Adrenal gland (tissue), 7 donors: ENCODE data around the genes TMEM95, ZBTB4, SOX15, FXR2 and EFNB3.

DNA sequence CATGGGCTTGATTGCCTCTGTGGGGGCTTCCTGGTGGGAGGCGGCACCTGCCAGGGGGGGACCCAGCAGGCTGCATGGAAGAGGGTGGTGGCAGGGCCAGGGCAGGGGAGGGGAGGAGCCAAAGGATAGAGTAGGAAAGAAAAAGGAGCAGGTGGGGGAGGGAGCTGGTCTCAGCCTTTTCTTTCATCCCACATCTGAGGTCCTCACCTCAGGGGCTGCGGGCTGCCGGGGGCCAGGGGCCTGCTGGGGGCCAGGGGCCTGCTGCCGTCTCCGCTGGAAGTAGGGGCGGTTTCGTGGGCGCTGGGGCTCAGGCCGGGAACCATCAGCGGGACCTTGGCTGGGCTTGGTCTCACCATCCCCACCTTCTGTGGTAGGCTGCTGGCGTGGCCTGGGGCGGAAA lies 5.1 kb downstream of the YBX2 start:
- PRO-cap, 3 experiments, result no peak in any of the 3 experiments
- RAMPAGE, long total RNA, 4 experiments, result no peak in any of the 4 experiments
- RRBS, result 50% methylated on average over 1 of the region's 12 CpGs

DNA sequence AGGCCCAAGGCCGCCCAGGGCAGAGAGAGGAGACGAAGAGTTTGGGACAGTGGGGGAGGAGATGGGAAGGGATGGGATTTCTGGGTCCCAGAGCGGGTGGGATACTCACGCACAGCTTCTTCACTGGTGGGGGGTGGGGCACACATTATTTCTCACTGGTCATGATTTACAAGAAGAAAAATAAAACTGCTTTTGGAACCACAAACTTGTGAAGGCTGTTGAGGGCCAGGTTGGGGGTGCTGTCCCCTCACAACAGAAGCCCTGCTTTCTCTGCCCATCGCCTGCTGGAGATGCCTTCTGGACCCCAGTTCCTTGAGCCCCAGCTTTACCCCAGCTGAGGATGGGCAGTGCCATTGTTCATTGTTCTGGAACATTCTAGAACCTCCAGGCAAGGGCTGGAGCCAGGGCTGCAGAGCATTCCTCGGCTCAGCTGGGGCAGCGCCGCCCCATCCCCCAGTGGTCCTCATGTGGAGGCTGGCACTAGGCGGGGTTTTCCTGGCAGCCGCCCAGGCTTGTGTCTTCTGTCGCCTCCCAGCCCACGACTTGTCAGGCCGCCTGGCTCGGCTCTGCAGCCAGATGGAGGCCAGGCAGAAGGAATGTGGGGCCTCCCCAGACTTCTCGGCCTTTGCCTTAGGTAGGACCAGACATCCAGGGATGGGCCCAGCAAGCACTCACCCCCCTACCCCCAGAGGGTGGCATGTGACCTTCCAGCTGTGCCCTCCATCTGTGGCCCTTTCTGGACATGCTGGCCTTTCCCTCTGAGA lies at the start of gene TMEM95:
Gene TMEM95, plus strand, starts transcription at position 417 of the 764 bp plus-strand sequence.
- PRO-cap, 3 experiments, result no peak in any of the 3 experiments
- RAMPAGE, long total RNA, 4 experiments, result no peak in any of the 4 experiments
- RRBS, result no CpG with 5 or more reads among the region's 15 CpGs

- PRO-cap, 3 experiments, result no peak in any of the 3 experiments
- RAMPAGE, long total RNA, 4 experiments, result no peak in any of the 4 experiments
- RRBS, result no CpG with 5 or more reads among the region's 7 CpGs
Measured at GRCh38 chr17:7404201-7404291, 149 bp upstream of the TMEM256 start.

GRCh38 chr17:7404292-7405320 lies 709 bp upstream of the TMEM256 start:
- PRO-cap, 3 experiments, result peak in 3 of 3 experiments; most common plus-strand start chr17:7404653 (in 3); most common minus-strand start chr17:7404745 (in 1)
- RAMPAGE, long total RNA, 4 experiments, result start-site peak on the plus strand in 3 of 4 experiments, at chr17:7404699-7405148 at its widest, 5 to 51 reads per replicate
- RRBS, result 2% methylated on average over 43 of the region's 86 CpGs

- PRO-cap, 3 experiments, result no peak in any of the 3 experiments
- RAMPAGE, long total RNA, 4 experiments, result no peak in any of the 4 experiments
- RRBS, result 89% methylated on average over 3 of the region's 18 CpGs
Measured at GRCh38 chr17:7418681-7419437, 1.3 kb upstream of the SPEM1 start.

GRCh38 chr17:7436868-7437444 lies 1.7 kb downstream of the TMEM102 start:
- PRO-cap, 3 experiments, result peak in 3 of 3 experiments; most common plus-strand start chr17:7437205 (in 1); most common minus-strand start chr17:7437080 (in 2)
- RAMPAGE, long total RNA, 4 experiments, result no peak in any of the 4 experiments
- RRBS, result 6% methylated on average over 12 of the region's 71 CpGs

DNA sequence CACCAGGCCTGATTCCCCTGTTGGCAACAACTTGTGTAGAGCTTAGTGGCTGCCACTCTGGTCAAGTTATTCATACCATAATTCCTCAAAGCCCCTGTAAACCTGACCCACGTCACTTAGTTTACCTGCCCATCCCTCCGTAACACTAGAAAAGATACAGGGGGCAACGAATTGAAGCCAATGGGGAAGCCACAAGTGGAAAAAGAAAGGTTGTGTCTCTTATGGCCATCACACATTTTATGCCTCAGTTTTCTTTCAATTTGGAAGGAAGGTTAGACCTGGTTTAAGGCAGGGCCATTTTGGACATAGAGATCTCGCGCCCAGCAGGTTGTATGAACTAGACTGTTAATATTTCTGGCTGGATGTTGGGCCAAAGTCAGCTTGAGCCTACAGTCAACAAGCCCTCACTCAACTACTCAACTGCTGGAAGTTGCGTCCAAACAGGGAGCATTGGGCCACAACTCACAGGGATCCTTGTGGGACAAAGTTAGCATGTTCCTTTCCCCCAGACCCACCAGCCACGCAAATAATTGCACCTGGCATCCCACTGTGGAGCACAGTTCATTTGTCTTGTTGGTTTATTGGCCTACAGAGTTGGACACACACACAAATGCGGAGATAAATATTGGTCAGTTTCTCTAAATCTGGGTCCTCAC lies 14.1 kb downstream of the CHRNB1 start:
- PRO-cap, 3 experiments, result no peak in any of the 3 experiments
- RAMPAGE, long total RNA, 4 experiments, result no peak in any of the 4 experiments
- RRBS, result no CpG with 5 or more reads among the region's 8 CpGs

- PRO-cap, 3 experiments, result peak in 3 of 3 experiments; most common plus-strand start chr17:7478912 (in 2); most common minus-strand start chr17:7479007 (in 2)
- RAMPAGE, long total RNA, 4 experiments, result start-site peak on the plus strand in 1 of 4 experiments, at chr17:7479720-7479810 at its widest, 7 reads per replicate; start-site peak on the minus strand in 4 of 4 experiments, at chr17:7478954-7479587 at its widest, 11 to 379 reads per replicate
- RRBS, result under 1% methylated on average over 47 of the region's 110 CpGs
Measured at GRCh38 chr17:7478875-7479912, at the start of gene ZBTB4. ZBTB4 (minus strand) TSS chr17:7479631.

GRCh38 chr17:7512840-7513954 lies 32.0 kb downstream of the SLC35G6 start:
- PRO-cap, 3 experiments, result no peak in any of the 3 experiments
- RAMPAGE, long total RNA, 4 experiments, result no peak in any of the 4 experiments
- RRBS, result 95% methylated on average over 1 of the region's 24 CpGs

GRCh38 chr17:7549310-7550007 lies 601 bp downstream of the TNFSF12 start:
- PRO-cap, 3 experiments, result no peak in any of the 3 experiments
- RAMPAGE, long total RNA, 4 experiments, result no peak in any of the 4 experiments
- RRBS, result no CpG with 5 or more reads among the region's 25 CpGs

DNA sequence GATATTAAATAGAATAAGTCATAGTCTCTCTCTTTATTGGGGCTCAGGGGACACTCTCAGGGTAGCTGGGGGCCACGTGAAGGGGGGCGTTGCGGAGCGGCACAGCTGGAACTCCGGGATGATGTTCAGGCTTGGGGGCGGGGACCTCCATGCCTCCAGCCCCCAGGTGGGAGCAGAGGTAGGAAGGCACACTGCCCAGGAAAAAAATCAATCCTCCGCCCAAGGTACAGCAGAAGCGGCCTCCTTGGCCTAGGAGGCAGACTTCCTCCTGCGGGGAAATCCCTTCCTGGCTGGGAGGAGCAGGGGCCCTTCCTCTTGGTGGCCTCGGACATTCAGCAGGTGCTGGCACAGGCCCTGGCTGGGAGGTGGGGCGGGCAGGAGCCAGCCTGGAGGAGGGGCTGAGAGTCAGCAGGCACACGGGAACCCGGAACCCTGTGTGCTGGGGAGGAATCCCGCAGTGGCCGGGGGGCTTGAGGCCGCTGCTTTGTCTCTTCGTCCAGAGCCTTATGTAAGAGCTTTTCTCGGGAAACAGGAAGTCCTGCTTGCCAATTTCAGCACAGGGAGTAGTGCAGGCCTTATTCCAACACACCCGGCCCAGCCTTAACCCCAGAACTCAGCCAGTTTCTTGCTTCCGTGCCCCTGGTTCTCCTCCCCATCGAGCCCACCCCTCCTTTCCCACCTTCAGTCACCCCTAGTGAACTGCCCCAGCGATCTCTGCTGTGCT lies 520 bp upstream of the TNFSF13 start:
- PRO-cap, 3 experiments, result peak in 3 of 3 experiments; most common plus-strand start position 457 of the sequence (in 2); most common minus-strand start position 508 of the sequence (in 2)
- RAMPAGE, long total RNA, 4 experiments, result start-site peak on the plus strand in 1 of 4 experiments, centred at position 385 of the sequence, 123 reads per replicate
- RRBS, result no CpG with 5 or more reads among the region's 22 CpGs

DNA sequence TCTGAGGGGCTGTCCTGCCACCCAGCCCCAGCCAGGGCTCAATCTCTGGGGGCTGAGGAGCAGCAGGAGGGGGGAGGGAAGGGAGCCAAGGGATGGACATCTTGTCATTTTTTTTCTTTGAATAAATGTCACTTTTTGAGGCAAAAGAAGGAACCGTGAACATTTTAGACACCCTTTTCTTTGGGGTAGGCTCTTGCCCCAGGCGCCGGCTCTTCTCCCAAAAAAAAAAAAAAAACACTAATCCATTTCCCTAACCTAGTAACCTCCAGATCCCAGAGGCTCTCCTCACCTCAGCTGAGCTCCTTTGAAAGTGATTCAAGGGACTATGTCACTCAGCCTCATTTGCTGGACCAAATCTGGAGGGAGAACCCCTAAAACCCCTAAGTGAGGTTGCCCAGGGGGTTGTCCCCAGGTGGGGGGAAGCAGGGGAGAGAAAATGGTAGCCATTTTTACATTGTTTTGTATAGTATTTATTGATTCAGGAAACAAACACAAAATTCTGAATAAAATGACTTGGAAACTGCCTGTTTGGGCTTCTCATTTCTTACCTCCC lies 880 bp upstream of the CD68 start:
- PRO-cap, 3 experiments, result no peak in any of the 3 experiments
- RAMPAGE, long total RNA, 4 experiments, result no peak in any of the 4 experiments
- RRBS, result no CpG with 5 or more reads among the region's 3 CpGs

GRCh38 chr17:7589823-7590630 lies at the start of gene SOX15:
SOX15 (minus strand) TSS chr17:7590094.
- PRO-cap, 3 experiments, result no peak in any of the 3 experiments
- RAMPAGE, long total RNA, 4 experiments, result no peak in any of the 4 experiments
- RRBS, result 66% methylated on average over 10 of the region's 27 CpGs

GRCh38 chr17:7613727-7614341 lies 863 bp downstream of the FXR2 start:
- PRO-cap, 3 experiments, result peak in 1 of 3 experiments; most common plus-strand start chr17:7613973 (in 1); most common minus-strand start chr17:7613917 (in 1)
- RAMPAGE, long total RNA, 4 experiments, result no peak in any of the 4 experiments
- RRBS, result no CpG with 5 or more reads among the region's 14 CpGs

GRCh38 chr17:7614616-7615721 lies at the start of gene FXR2:
FXR2 (minus strand) TSS chr17:7614897.
- PRO-cap, 3 experiments, result peak in 3 of 3 experiments; most common plus-strand start chr17:7614683 (in 3); most common minus-strand start chr17:7614754 (in 1)
- RAMPAGE, long total RNA, 4 experiments, result no peak in any of the 4 experiments
- RRBS, result 1% methylated on average over 23 of the region's 97 CpGs

- PRO-cap, 3 experiments, result no peak in any of the 3 experiments
- RAMPAGE, long total RNA, 4 experiments, result no peak in any of the 4 experiments
- RRBS, result 100% methylated on average over 1 of the region's 12 CpGs
Measured at GRCh38 chr17:7673446-7674167, 13.7 kb downstream of the TP53 start.

- PRO-cap, 3 experiments, result peak in 3 of 3 experiments; most common plus-strand start chr17:7705229 (in 3)
- RAMPAGE, long total RNA, 4 experiments, result no peak in any of the 4 experiments
- RRBS, result 2% methylated on average over 24 of the region's 85 CpGs
Measured at GRCh38 chr17:7704359-7705694, at the start of gene EFNB3. EFNB3 (plus strand) TSS chr17:7705202.

- PRO-cap, 3 experiments, result peak in 2 of 3 experiments; most common plus-strand start chr17:7835010 (in 1); most common minus-strand start chr17:7834956 (in 1)
- RAMPAGE, long total RNA, 4 experiments, result no peak in any of the 4 experiments
- RRBS, result no CpG with 5 or more reads among the region's 33 CpGs
Measured at GRCh38 chr17:7834841-7835281, 844 bp downstream of the KDM6B start.

DNA sequence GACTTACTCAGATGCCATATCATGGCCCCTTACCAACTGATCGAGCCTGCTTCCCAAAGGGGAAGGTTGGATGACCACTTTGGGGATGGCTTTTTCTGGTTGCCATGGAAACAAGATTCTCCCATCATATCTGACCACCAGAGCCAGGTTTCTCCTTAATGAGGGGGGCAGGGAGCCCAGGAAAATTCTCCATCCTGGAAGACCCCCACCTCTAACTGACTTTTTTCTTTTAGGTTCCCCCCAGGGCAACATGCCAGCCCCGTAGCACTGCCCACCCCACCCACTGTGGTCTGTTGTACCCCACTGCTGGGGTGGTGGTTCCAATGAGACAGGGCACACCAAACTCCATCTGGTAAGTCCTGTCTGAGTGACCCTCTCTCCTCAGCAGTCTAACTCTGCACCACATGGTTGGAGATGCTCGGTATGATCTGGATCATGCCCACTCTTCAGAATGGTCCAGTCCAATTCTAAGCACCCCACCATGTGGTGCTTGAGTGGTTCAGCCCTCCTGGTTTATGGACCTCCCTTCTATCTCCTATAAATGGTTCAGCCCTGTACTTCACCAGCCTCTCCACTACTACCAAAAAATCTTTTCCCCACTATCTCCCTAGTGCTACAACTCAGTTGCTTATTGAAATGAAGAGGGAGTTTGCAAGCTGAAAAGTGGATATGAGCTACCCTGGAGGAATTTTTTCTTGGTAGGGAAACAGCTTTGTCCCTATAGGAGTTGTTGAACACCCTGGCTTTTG lies 5.8 kb downstream of the KDM6B start:
- PRO-cap, 3 experiments, result no peak in any of the 3 experiments
- RAMPAGE, long total RNA, 4 experiments, result no peak in any of the 4 experiments
- RRBS, result no CpG with 5 or more reads among the region's 3 CpGs

- PRO-cap, 3 experiments, result peak in 3 of 3 experiments; most common plus-strand start chr17:7842917 (in 3); most common minus-strand start chr17:7842733 (in 3)
- RAMPAGE, long total RNA, 4 experiments, result no peak in any of the 4 experiments
- RRBS, result 1% methylated on average over 13 of the region's 56 CpGs
Measured at GRCh38 chr17:7842490-7843507, 8.8 kb downstream of the KDM6B start.